M059J (cell line): ENCODE measurements around the genes C12orf29, DUSP6 and KERA.

GRCh38 chr12:85016385-85017000, 19.6 kb downstream of the TSPAN19 start:
- RAMPAGE, long total RNA: no peak

DNA sequence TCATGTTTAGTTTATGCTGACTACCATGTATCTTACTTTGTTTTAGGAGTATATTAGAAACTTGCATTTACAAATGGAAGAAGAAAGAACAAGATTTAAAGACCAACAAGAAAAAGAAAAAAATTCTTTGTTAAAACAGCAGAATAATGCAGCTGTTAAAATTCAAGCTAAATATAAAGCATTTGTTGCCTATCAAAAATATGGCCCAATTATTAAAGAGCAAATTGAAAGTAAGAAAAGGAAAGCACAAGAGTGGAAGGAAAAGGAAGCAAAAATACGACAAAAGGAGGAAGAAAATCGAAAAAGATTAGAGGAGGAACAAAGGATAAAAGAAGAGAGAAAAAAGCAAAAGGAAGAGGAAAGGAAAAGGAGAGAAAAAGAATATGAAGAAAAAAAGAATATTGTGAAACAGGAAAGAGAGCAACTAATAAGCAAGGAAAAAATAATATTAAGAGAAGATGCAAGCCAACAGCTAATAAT, 19.4 kb downstream of the LRRIQ1 start:
- RAMPAGE, long total RNA: no peak

- RAMPAGE, long total RNA: no peak
Measured at GRCh38 chr12:85805284-85806063, 30.7 kb downstream of the RASSF9 start.

DNA sequence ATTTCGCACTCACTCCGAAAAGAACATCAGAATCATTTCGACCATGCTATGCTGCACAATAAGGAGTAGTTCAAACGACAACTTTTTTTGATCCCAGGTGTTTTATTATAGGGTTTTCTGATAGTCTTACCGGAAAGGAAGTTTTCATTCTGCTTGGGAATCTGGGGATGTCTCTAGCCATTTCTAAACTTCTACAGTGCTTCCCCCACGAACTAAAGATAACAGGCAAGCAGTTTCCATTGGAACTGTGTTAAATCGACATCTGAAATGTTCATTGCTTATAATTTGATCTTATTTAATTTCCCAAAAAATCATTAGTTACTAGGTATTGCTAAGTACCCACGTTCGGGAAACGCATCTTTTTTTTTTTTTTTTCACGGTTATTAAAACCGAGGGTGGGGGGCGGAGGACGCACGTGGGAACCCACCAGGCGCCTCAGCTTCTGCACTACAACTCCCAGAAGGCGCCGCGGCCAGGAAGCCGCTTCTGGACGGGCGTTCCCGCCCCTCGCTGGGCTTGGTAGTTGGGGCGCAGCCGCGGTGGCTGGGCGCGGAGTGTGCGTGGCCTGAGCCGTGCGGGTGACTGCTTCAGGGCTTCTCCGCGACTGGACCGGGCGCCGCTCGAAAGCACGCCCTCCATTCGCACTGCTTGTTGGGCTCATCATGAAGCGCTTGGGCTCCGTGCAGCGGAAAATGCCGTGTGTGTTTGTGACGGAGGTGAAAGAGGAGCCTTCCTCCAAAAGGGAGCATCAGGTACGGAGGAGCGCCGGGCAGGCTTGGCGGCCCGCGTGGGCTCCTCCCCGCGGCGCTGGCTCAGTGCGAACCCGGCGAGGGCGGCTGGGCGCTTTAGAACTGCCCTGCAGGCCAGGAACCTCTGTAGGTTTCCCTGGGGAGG, at the start of gene C12orf29:
TSS of gene C12orf29 (plus strand) at position 550 of the 894 bp plus-strand sequence.
- RAMPAGE, long total RNA: start-site peak on the plus strand centred at position 539 of the sequence, 27 bp wide, 66 and 67 reads in 2 replicates

DNA sequence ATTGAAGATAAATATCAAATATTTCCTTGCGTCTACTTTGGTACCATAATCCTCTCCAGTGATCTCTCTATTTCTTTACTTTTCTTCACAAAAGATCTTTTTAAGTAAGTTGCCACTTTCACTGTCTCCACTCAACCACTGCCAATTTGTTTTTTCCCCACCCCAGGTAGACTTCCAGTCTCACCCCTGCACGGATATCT, 345.5 kb upstream of the KITLG start:
- RAMPAGE, long total RNA: no peak

- RAMPAGE, long total RNA: no peak
Measured at GRCh38 chr12:89208563-89209139, 143.7 kb downstream of the DUSP6 start.

DNA sequence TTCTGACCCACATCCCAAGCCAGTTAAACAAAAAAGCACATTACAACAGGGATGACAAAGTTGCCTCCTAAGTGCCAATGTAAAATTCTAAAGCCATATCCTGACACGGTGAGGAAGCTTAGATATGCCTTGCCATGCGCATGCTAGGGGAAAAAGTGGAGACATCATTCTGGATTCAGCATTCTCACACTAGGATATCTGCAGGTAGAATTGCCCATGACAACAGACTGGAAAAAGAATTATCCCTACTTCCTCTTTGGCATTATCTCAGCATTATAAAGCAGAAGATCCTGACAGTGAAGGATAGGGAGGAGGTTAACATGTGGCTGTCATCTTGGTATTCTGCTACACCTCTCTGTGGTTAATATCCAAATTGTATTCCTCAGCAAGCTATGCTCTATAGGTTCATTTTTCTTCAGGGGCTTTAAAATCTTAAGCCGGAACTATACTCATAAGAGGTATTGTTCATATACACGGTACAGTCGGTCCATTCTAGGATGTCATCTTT, 4.9 kb downstream of the DUSP6 start:
- RAMPAGE, long total RNA: no peak

DNA sequence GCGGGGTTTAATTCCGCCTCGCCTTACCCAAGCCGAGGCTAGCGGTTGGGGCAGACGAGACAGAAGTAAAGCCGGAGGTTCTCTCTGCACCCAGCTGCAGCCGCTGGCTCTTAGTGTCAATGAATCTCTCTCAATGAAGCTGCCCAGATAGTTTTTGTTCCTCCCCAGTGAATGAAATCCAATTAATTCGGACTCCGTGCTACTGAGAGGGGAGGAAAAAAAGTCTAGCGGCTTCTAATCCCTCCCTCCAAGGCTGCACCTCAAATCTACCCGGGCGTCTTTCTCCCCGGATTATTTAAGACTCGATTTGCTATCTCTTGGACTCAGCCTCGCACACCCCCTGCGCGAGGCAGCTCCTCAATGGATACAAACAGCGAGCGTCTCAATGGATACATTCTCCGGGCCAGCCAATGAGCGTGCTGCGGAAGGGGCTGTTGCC, at the start of gene DUSP6:
TSS of gene DUSP6 (minus strand) at position 366 of the 439 bp plus-strand sequence.
- RAMPAGE, long total RNA: no peak

- RAMPAGE, long total RNA: no peak
Measured at GRCh38 chr12:89352575-89352832, 203 bp upstream of the DUSP6 start.

DNA sequence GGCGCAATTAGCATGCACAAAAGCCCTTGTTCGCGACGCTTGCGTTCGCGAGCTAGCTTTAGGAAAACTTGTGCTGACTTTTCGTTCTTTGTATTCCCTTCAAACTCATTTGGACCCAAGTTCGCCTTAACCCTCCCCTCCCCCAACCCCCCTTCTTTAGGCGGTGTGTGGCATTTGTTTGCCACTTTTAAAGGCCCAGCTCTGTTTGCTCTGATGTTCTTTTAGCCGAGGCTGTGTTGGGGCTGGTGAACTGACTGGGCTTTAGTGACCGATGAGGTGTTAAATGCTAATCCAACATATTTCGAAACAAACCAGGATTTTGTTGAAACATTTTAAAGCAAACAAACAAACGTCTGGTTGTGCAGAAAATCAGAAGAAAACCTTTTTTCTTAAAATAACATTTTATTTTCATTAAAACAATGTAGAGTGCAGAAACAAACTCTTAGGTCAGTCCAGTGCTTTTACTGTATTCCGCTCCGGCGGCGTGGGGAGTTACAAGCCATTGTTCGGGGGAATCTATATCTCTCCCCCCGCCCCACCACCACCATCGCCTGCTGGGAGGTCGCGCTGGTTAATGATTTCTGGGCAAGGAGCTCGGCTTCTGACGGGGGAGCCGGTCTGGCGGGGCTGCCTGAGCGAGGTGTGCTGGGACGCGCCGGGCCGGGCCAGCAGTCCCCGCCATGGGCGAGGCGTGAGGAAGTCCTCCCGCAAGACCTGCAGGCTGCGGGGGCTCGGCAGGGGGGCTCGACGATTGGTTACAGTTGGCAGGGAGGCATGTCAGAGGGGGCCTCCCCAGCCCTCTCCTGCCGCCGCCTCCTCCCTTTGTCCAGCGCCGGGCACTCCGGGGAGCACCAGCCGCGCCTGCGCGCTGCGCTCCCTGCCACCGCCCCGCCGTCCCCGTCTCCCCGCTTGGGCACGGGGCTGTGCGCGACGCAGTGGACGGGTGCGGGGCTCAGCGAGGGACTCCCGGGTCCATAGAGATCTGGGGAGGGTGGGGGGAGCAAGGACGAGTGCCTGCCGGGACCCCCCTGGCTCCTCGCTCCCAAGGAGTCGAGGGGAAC, 862 bp upstream of the DUSP6 start:
- RAMPAGE, long total RNA: no peak

- RAMPAGE, long total RNA: no peak
Measured at GRCh38 chr12:89383408-89383709, 31.1 kb upstream of the DUSP6 start.

- RAMPAGE, long total RNA: no peak
Measured at GRCh38 chr12:89647589-89648090, 61.0 kb downstream of the ATP2B1 start.

DNA sequence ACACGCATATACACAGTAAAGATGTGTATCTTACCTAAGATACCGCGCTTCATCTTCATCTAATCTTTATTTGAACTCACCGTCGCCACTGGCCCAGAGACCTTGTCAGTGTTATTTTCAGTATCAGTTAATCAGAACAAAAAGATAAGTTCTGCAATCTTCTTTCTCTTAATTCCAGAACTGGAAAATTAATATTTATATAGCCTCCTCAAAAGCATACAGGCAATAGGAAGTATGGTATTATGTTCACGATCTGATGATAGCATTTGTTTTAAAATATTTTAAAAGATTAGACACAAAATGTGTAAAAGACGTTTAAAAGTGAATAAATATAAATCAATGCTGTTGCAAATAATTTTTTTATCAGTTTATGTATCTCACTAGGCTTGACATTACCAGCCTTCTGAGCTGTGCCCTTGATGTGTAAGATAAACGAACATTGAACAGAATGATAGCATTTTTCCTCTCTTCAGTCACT, 1.9 kb upstream of the ATP2B1 start:
- RAMPAGE, long total RNA: no peak

DNA sequence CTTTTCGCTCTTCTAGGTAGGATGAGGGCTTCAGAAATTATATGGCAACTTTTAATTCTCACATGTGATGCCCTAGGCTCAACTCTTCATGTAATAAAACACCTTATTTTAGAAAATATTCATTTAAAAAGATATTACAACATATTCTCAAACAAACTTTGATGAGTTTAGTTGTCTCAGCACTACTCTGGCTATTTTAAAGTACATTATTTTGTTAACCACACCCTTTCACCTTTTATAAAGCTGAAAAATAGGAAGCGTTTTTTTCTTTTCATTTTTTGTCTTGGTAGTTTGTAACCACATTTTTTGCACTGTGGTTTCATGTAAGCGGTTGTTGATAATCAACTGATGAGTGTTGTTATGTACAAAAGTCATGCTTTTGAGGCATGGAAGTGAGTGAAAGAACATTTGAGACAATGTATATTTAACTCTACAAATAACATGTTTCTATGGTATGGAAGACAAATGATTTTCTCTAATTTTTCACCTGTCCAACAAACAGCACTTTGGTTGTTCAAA, 52.1 kb upstream of the ATP2B1 start:
- RAMPAGE, long total RNA: no peak

- RAMPAGE, long total RNA: no peak
Measured at GRCh38 chr12:90108458-90108686, 399.7 kb upstream of the ATP2B1 start.

GRCh38 chr12:91057719-91058304, at the start of gene KERA:
Gene KERA (minus strand): TSS chr12:91058024.
- RAMPAGE, long total RNA: no peak

DNA sequence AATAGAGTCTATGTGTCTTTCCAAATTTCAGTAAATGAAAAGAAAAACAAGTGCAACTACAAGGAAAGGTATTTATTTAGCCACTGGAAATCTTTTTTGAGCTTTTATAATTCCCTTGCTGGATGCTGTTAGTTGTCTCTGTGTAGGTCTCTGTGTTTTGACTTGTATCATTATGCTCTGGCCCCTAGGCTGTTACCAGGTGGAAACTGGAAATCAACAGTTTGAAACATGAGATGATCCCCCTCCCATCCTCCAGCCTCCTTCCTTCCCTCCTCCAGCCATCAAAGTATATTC, 890 bp upstream of the DCN start:
- RAMPAGE, long total RNA: no peak

DNA sequence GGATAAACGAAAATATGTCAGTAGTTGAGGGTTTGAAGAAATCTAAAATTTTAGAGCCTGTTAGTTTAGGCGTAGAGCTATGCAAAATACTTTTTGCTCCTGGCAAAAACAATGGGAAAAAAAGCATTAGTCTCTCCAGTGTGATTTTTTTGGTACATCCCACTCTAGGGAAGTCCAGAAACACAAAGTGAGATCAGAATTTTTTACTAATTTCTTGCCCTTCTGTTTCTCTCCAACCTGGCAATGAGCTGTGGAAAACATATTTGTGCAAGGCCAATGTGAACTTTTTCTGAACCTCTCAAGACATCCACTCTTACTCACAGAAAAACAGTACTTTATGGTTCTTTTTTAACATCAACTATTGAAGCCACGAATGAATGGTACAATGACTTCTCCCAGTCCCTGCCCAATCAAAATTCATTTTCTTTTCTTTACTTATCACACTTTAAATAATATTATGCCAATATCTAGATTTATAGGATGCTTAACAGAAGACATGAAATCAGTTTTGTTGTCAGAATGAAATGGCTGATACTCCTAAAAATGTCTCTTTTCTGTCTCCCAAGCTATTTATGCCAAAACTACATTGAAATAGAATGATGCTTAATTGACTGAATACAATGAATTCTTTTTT, 57.0 kb upstream of the DCN start:
- RAMPAGE, long total RNA: no peak

DNA sequence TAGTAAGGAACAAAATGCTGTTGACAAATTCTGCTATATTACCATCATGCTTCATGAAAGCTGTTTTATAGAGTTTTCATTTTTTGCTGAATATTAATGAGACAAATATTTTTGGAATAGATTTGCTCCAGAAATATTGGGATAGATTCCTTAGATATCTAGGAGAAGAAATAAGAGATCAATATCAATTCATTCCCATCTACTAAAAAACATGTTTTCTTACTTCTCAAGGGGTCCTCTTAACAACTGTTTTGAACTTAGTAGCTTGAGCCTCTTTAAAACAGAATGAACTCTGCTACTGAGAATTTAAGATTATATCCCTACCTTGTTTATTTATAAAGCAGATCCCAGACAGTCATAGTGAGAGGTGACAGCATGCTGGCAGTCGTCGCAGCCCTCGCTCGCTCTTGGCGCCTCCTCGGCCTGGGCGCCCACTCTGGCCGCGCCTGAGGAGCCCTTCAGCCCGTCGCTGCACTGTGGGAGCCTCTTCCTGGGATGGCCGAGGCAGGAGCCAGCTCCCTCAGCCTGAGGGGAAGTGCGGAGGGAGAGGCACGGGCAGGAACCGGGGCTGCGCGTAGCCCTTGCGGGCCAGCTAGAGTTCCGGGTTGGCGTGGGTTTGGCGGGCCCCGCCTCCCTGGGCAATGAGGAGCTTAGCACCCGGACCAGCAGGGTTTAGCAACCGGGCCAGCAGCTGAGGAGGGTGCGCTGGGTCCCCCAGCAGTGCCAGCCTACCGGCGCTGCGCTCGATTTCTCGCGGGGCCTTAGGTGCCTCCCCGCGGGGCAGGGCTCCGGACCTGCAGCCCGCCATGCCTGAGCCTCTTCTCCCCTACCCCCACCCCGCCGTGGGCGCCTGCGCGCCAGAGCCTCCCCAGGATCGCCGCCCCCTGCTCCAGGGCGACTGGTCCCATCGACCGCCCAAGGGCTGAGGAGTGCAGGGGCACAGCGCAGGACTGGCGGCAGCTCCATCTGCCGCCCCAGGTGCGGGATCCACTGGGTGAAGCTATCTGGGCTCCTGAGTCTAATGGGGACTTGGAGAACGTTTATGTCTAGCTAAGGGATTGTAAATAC, 451.1 kb upstream of the DCN start:
- RAMPAGE, long total RNA: no peak

- RAMPAGE, long total RNA: no peak
Measured at GRCh38 chr12:91922590-91923062, 223.0 kb downstream of the BTG1 start.